AG08470 (cell line): ENCODE data around the genes RPS28 and ACTL9.

- RRBS: no CpG with 5 or more reads among the region's 13 CpGs
These were observed 1.8 kb upstream of the CCL25 start for GRCh38 chr19:8050751-8051104.

DNA sequence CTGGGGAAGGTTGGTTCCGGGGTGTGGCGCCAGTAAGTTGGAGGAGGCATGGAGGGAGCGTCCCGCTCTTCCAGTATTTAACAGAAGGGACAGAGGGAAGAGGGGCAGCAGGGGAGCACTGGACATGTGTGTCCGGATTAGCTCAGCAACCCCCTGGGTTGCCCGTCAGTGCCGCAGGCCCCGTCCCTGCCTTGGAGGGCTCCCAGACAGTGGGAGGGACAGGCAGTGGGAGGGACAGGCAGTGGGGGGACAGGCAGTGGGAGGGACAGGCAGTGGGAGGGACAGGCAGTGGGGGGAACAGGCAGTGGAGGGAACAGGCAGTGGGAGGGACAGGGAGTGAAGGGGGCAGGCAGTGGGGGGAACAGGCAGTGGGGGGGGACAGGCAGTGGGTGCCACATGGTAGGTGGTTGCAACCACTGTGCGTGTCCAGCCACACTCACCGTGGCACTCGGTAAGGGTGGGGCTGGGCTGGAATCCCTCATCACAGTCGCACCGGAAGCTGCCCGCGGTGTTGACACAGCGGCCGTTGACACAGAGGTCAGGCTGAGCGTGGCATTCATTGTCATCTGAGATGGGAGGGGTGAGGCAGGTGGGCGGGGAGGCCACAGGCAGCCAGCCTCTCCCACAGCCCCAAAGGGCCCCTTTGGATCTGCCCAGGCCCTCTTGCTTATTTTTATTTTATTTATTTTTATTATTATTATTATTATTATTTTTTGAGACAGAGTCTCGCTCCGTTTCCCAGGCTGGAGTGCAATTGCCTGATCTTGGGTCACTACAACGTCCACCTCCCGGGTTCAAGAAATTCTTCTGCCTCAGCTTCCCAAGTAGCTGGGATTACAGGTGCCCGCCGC, 33.4 kb downstream of the CCL25 start:
- RRBS: 94% methylated on average over 7 of the region's 25 CpGs

GRCh38 chr19:8248065-8248624, 39.0 kb downstream of the CERS4 start:
- RRBS: no CpG with 5 or more reads among the region's 8 CpGs

DNA sequence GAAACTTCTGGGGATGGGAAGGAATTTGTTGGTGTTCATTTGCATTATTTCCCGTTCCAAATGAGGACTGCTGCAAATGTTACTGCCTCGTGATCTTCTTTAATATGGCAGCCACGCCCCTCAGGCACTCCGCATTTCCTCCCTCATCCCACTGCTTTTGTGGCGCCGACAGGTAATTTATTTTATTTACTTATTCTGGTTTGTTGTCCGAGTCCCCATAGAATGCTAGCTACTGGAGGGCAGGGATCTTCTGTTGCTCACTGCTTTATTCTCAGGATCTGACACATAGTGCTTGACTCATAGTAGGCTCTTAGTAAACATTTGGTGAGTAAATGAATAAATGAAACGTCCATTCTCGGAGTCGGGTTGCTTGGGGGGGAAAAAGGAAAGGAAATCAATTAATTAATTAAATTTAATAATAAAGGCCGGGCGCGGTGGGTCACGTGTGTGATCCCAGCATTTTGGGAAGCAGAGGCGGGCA, 398 bp upstream of the CD320 start:
- RRBS: no CpG with 5 or more reads among the region's 15 CpGs

DNA sequence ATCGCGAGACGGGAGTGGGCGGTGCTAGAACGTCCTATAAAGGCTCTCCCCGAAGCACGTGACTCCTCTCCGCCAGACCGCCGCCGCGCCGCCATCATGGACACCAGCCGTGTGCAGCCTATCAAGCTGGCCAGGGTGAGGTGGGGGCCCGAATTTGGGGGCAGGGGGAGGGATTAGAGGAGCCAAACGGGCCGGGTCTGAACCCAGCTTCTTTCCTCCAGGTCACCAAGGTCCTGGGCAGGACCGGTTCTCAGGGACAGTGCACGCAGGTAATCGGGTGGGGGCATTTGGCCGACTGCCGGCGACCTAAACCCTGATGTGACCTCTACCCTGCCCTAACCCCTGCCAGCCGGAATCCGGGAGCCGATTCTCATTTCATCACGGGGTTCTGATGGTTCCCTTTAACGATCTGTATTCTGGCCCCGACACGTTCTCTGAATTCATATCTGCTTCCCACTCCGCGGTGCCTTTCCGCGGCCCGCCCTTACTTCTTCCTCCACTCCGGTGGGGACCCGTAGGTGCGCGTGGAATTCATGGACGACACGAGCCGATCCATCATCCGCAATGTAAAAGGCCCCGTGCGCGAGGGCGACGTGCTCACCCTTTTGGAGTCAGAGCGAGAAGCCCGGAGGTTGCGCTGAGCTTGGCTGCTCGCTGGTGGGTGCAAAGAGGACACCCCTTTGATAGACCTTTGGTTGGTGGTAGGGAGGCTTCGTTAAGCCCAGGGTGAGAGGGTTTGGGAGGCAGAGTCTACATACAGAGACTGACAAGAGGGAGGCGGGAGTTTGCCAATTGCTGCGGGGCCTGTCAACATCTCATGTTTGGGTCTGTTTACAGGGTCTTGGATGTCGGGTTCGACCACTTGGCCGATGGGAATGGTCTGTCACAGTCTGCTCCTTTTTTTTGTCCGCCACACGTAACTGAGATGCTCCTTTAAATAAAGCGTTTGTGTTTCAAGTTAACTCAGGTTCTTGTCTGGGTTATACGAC, at the start of gene RPS28:
RPS28 (plus strand) TSS at position 62 of the 989 bp plus-strand sequence.
- RRBS: under 1% methylated on average over 11 of the region's 62 CpGs

DNA sequence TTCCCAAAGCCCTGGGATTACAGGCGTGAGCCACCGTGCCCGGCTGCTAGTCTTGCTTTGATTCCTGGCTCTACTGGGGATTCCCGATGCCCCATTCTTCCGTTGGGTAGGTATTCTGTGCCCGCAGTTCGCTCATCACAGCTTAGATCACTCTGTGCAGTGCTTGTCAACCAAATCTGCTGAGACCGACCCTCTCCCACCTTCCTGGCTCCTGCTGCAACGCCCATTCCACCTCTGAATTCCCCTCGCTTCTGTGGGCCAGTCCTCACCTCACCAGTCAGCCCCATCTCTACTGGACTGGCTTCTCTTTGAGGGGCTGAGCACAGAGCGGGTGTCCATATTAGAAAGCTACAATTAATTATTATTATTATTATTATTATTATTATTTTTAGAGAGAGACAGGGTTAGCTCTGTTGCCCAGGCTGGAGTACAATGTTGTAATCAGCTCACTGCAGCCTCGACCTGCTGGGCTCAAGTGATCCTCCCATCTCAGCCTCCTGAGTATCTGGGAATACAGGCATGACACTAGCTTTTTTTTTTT, 4.7 kb upstream of the ZNF414 start:
- RRBS: no CpG with 5 or more reads among the region's 12 CpGs

- RRBS: no CpG with 5 or more reads among the region's 19 CpGs
These were observed 9.6 kb downstream of the MYO1F start for GRCh38 chr19:8567519-8568240.

DNA sequence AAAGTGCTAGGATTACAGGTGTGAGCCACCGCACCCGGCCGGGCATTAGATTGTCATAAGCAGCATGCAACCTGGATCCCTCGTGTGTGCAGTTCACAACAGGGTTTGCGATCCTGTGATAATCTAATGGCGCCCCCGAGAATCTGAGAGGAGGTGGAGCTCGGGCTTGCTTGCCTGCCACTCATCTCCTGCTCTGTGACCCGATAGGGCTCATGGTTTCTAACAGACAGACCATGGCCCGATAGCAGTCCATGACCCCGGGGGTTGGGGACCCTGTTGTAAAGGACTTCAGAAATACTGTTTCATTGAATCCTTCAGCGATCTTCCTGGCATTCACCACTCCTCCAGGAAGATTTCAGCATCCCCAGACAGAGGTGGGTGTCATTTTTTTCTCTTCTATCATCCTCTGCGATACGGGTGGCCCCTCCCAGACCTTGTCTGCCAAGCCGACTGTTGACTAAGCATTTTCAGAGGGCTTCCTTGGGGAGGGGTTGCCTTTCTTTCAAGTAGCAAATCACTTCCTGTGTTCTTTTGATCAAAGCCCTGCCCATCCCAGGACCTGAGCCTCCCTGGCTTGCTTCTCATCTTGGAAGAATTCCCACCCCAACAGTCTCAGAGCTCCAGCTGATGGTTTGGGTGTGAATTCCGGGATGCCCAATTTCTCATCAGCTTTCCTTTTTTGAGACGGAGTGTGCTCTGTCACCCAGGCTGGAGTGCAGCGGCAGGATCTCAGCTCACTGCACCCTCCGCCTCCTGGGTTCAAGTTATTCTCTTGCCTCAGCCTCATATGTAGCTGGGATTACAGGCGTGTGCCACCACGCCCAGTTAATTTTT, 1.7 kb downstream of the MYO1F start:
- RRBS: no CpG with 5 or more reads among the region's 21 CpGs

DNA sequence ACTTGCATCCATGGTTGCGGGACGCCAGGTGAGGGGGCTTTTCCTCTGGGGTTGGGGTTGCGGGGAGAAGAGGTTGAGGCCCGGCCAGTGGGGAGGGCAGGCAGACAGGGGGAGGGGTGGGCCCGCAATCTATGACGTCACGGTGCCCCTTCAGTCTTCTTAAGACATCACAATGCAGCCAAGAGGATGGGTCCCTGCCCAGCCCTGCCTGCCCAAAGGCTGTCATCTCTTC, at the start of gene ACTL9:
ACTL9 (minus strand) TSS at position 106 of the 232 bp plus-strand sequence.
- RRBS: no CpG with 5 or more reads among the region's 7 CpGs

GRCh38 chr19:9010629-9011017, 76.2 kb upstream of the OR1M1 start:
- RRBS: 62% methylated on average over 2 of the region's 12 CpGs

DNA sequence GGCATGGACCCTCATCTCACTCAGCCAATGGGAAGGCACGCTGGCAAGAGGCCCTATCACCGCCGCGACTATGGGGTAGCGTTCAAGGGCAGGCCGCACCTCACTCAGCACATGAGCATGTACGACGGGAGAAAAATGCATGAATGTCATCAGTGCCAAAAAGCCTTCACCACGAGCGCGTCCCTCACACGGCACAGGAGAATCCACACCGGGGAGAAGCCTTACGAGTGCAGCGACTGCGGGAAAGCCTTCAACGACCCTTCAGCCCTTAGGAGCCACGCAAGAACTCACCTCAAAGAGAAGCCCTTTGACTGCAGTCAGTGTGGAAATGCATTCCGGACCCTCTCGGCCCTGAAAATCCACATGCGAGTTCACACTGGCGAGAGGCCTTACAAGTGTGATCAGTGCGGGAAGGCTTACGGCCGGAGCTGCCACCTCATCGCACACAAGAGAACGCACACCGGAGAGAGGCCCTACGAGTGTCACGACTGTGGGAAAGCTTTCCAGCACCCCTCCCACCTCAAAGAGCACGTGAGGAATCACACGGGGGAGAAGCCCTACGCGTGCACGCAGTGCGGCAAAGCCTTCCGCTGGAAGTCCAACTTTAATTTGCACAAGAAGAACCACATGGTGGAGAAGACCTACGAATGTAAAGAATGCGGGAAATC, 18.5 kb upstream of the OR7D2 start:
- RRBS: 100% methylated on average over 6 of the region's 39 CpGs

DNA sequence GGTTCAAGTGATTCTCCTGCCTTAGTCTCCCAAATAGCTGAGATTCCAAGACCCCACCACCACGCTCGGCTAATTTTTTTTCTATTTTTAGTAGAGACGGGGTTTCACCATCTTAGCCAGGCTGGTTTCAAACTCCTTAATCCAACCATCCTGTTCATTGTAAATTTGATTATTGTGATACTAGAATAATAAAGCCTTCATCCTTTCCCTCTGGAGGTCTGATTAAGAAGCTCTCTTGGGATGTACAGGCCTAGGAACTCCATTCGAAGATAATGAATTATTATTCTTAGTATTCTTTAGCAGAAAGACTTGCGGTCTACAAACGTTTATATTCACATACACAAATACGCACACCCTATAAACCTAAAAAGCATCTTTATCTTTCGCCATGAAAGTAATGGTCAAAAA, 696 bp downstream of the ZNF426 start:
- RRBS: no CpG with 5 or more reads among the region's 8 CpGs

- RRBS: no CpG with 5 or more reads among the region's 9 CpGs
These were observed 14.1 kb downstream of the ZNF562 start for GRCh38 chr19:9660464-9661476.

DNA sequence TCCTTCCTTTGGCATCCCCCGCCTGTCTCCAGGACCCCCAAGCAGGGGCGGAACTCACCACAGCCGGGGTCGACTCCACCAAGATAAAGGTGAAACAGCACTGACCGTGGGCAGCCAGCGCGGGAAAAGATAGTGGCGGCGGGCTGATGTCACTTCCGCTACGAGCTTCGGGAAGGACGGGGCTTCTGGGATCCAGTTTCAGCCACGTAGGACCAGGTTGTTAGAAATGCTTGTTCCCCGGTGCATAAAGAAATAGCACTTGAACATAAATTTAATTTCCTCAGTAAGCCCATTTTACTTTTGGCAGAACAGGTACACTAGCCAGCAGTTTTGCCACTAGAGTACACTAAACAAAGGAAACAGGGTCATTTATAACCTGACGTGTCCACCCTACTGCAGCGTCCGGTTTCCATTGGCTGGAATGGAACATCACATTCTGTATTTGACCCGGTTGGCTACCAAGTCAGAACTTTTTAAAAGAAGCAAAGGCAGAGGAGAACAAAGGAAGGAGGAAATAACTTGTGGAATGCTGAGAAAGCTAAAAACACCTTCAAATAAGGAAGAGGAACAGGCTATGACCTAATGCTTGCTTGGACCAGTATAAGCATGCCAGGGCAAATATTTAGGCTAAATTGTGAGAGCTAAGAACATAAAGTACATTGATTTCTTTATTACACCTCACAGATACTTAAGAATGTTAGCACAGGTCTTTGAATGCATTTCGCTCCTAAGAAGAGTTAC, 25.6 kb upstream of the ZNF562 start:
- RRBS: no CpG with 5 or more reads among the region's 20 CpGs

DNA sequence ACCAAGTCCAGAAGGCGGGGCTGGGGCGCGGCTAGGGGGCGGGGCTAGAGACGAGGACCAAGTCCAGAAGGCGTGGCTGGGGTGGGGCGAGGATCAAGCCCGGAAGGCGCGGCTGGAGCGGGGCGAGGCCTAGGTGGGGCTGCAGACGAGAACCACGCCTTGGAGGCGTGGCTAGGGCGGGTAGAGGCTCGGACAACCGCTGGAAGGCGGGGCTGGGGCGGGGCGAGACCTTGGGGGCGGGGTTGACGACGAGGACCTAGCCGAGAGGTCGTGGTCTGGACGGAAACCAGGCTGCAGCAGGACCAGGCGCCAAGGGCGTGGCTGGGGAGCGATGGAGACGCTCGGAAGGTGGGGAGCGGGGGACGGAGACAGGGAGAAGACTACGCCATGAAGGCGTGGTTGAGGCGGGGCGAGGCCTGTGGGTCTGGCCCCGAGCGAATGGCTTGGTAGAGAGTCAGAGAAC, 534 bp upstream of the FBXL12 start:
- RRBS: no CpG with 5 or more reads among the region's 40 CpGs

DNA sequence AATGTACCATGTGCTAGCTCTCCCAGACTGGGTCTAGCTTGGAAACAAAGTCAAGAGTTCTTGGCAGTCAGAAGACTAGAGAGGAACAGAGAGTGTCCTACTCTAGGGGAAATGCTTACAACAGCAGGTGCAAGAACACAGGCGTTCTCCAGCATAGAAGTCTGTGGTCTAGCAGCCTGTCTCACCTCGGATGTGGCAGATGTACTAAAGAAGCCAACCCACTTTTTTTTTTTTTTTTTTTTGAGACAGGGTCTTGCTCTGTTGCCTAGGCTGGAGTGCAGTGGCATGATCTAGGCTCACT, 31.1 kb downstream of the PIN1 start:
- RRBS: no CpG with 5 or more reads among the region's 2 CpGs

DNA sequence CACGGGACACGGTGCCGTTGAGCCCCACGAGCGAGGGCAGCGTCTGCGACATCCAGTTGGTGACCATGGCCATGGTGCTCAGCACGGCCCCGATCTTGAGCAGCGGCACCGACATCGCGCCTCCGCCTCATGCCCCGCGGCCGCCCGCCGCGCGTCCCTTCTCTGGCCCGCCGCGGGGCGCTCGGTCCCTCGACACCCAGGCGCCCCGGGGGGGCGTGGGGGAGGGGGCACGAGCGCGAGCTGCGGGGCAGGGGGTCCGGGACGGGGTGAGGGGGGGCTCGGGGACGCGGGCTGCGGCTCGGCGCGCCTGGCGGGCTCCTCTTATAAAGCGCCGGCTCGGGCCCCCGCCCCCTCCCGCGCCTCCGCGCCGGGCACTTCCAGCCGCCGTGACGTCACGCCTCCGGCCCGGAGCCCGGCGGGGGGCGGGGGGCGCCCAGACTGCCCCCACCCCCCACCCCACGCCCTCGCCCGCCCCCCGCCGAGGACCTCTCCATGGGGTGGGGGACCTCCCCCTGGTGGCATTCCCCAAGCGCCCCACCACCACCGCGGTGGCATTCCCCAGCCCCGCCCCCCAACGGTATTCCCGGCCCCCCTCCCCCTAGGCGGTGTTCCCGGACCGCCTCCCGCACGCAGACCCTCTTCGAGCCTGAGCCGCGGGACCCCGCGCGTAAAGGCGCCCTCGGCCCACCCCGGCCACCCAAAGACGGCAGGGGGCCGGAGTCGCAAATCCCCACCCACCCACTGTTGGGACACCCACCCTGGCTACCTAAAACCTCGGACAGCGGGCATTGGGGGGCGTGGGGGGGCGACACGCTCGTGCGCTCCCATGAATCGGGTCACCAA, 22.6 kb downstream of the OLFM2 start:
- RRBS: 3% methylated on average over 42 of the region's 99 CpGs

DNA sequence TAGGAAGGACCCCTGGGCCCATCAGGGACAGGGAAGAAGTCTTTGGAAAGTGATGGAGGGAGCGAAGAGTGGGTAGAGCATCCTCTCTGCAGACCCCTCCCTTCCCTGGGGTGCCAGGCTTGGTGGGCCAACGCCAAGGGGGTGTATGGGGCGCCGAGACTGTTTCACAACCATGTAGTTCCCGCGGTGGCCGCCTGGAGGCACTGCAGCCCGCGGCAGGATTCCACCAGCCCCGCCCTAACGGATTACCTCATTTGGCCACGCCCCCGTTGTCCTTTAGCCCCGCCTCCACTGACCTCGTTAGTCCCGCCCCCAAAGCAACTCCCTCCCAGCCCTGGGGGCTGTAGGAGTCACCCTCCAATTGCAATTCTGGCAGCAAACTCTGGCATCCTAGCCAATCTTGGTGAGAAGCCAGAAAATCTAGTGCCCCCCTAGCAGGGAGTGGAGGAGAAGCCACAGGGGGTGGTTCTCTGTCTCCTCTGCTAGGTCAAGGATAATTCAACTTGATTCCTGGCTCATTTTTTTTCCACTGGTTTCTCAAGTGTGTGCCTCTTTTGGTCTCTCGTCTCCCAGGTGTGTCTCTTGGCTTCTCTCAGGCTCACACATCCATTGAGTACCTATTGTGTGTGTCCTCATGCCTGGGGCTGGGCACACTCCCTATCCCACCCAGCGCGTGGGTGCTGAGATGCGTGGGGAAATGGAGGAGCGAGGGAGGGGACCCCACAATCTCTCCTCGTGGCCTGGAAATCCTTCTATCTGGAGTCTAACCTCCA, 2.1 kb downstream of the OLFM2 start:
- RRBS: no CpG with 5 or more reads among the region's 22 CpGs

GRCh38 chr19:9986091-9987100, 23.9 kb downstream of the COL5A3 start:
- RRBS: no CpG with 5 or more reads among the region's 16 CpGs

DNA sequence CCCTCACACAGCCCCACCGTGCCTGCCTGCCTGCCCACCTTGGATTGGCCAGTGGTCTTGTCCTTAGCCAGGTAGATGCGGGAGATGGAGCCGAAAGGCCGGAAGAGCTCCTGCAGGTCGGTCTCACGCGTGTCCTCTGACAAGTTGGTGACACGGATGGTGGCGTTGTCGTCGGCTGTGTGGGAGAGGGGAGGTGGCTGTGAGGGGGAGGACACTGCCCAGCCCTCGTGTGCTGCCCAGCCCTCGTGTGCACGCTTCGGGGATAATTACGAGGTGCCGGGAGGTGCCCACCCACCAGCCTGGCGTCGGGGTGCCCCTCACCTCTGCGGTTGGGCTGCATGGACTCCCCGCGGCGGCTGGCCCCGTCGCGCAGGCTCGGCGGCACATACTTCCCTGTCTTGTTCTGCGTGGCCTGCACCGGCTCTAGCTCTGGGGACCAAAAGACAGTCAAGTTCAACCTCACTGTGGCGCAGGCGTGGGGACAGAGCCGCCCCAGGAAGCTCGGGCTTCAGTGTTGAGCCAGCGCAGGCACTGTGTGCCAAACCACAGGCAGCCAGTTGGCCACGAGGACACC, 4.0 kb downstream of the EIF3G start:
- RRBS: no CpG with 5 or more reads among the region's 36 CpGs